Hair follicular keratinocyte (primary cell): ENCODE data around the gene SCN8A.

DNA sequence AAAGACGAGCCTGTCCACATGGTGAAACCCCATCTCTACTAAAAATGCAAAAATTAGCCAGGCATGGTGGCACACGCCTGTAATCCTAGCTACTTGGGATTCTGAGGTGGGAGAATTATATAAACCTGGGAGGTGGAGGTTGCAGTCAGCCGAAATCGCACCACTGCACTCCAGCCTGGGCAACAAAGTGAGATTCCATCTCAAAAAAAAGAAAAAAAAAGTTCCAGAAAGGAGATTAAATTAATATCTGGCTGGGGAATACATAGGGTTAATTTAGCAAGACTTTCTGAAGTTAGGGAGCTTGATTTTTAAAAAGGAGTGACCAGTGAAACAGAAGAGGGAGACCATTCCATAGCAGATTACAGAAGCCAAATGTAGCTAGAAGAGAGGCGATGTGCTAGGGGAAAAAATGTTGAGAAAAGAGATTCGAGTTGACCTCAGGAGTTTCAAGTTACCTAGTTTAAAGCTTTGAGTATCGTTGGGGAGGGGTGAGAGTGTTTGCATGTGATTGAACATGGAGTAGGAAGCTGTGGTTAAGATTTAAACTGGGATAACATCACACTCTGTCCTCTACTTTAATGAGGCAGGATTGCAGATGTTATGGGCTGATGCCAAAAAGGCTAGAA lies 3.5 kb downstream of the LETMD1 start:
- RAMPAGE, long total RNA = no peak

- RAMPAGE, long total RNA = no peak
Measured at GRCh38 chr12:51269303-51270020, 753 bp downstream of the SMAGP start.

DNA sequence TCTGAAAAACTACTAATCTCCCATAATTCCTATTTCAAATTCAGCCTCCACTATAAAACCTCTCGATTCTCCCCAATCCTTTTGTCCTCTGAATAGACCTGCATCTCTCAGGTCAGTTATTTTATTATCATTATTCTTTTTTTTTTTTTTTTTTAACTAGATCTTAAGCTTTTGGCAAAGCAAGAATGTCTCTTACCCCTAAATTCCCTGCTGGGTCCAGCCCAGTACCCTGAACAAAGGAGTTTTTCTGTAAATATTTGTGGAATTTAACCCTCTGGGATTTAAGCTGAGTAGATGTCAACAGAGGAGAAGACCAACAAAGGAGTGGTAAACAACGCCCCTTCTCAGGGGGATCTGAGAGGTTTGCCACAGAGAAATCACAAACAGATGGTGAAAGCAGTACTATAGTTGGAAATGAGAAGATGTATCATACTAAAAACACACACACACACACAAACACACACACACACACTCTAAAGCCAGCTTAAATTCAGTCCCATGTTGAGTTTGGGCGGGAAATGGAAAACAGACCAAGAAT lies 3.4 kb downstream of the BIN2 start:
- RAMPAGE, long total RNA = no peak

DNA sequence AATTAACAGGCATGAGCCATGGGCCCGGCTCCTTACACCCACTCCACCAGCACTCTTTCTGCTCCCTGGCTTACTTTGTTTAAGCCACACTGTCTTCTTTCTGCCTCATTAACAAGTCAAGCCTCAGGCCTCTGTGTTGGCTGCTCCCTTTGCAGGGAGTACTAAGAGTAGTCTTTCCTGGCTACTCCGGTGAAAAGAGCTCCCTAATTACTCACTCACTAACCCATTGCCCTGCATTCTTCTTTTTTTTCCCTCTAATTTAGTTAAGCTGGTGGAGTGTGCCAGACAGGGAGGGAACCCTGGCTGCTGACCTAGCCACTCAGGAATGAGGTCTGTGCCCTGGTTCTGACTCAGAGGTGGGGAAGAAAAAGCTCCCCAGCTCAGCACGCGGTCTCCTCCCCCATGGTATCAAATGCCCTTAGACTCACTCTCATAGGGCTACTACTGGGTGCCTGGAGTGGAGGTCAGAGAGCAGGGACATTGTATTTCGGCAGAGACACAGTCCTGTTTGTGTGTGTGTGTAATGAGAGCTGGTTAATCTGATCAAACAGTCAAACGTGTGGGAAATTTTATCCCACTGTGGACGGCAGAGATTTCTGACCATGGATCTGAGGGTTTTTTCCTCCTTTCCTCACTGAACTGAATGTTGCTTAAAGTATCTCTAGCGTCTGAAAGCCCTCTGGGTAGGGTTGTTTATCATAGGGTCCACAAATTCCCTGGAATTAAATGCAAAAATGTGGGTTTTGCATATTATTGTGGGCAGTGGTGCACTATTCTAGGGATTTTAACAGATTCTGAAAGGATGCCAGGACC lies 19.6 kb downstream of the GALNT6 start:
- RAMPAGE, long total RNA = no peak

GRCh38 chr12:51387982-51388579 lies 3.1 kb downstream of the GALNT6 start:
- RAMPAGE, long total RNA = no peak

GRCh38 chr12:51590371-51591558 lies at the start of gene SCN8A:
Gene SCN8A, plus strand, starts transcription at chr12:51591233.
- RAMPAGE, long total RNA = no peak

GRCh38 chr12:51662483-51663224 lies 71.6 kb downstream of the SCN8A start:
- RAMPAGE, long total RNA = no peak

GRCh38 chr12:51827802-51828662 lies 13.3 kb upstream of the TMDD1 start:
- RAMPAGE, long total RNA = no peak

DNA sequence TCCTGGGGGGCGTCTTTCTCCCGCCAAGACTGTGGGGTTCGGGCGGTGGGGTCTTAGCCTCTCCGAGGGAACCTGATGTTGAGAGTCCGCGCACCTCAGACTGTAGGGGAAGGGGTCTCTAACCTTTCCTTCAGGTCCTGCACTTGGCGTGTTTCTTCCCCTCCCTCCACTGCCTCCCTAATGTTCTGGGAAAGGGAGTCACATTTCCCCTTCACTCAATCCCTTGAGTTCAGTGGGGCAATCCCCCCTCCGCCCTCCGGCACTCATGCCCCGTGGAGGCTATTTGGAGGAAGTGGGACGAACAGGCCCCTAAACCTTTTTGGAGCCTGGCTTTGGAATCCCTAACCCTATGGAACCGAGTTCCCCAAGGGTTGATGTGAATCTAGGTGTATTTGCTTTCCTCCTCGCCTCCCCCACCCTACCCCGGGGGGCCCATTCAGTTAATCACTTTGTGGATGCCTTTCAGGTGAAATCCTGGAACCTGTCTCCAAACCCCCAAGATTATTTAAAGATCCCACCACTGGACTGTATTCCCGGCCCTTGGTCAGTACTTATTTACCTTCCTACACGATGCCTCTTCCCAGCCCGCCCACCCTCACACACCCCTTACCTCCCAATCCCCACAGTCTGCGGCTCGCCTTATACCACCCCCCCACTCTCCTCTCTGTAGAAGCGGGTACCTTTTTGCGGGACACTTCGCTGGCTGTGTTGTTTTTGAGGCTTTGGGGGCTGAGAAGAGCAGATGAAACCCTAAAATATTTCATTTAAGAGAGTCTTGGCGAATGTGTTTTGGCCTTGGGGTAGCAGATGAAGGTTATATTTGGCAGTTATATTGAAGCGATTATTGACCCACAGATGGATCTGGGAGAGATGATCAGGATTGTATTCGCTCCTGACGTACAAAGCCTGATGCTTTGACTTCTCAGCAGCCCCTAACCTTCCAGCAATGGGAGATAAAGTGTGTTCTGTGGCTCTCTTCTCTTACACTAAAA lies 1.0 kb downstream of the ACVR1B start:
- RAMPAGE, long total RNA = no peak

GRCh38 chr12:51996463-51997270 lies 10.1 kb upstream of the TAMALIN start:
- RAMPAGE, long total RNA = no peak

- RAMPAGE, long total RNA = no peak
Measured at GRCh38 chr12:52023269-52024422, 16.9 kb downstream of the TAMALIN start.

- RAMPAGE, long total RNA = no peak
Measured at GRCh38 chr12:52026197-52026723, 19.5 kb downstream of the TAMALIN start.

GRCh38 chr12:52045436-52046138 lies 5.7 kb upstream of the NR4A1 start:
- RAMPAGE, long total RNA = no peak

DNA sequence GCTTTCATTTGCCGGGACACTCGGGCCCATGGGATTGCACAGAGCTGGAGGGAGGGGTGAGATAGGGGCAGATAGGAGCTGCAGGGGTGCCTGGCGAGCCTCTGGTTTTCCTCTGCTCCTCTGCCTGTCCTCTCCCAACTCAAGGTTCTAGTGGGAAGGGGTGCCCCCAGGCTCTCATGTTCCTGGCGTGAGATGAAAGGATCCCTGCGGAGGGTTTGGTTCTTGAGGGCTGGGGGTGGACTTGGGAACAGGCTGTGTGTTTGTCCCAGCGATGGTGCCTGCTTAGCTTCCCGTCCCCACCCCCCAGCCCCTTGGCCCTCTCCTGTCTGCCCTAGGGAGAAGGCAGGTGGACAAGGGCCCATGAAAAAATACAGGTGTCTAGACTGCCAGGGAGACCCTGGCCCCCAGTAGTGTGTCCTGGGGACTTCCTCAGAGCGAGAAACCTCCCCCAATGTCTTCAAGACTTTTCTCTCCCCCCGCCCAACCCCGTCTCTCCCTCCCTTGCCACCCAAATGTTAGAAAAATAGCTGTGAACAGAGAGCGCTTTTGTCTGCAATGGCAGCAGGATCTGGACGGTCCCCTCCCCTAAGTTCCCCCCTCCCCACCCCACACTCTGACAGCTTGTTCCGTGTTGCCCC lies 4.3 kb downstream of the NR4A1 start:
- RAMPAGE, long total RNA = no peak

GRCh38 chr12:52059587-52060536 lies 8.6 kb downstream of the NR4A1 start:
- RAMPAGE, long total RNA = no peak

DNA sequence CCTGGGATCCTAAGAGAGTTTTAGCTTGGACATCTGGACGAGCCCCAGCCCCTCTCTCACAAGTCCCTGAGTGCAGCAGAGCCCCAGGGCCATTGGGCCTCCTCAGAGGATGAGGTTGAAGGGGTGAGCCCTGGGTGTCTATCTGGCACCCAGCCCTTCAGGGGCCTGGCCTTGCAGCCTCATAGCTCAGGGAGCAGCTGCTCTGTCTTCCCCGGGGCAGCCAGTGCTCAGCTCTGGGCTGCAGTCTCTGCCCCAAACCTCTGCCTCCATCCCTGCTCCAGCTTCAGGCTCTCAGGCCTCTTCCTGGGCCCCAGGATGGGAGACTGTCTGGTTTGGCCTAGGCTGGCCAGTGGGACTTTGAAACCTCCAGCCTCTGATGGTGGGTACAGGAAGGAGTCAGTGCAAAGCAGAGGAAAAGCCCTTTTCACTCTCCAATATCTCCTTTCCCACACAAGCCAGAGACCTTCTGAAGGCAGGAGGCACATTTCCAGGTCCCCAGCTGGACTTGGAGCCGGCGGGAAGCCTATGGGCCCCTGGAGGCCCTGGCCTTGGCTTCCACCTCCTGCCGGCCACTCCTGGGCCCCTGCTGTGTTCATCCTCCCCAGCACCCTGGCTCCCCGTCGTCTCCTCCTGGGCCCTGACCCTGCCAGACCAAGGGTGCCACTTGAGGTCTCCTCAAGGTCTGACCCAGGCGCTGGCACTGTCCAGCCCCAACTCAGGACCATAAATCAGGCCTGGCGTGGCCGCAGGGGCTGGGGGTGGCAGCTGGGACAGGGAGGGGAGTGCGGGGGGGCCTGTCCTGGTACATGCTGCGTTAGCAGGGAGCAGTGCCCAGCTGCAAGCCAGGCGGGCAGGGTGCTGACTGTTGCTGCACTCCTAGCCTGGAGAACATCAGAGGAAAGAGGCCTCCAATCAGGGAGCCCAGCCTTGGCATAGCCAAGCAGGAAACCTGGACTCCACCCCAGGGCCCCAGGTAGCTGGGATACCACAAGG lies 6.9 kb upstream of the ATG101 start:
- RAMPAGE, long total RNA = no peak

- RAMPAGE, long total RNA = no peak
Measured at GRCh38 chr12:52068988-52069271, 848 bp upstream of the ATG101 start.

DNA sequence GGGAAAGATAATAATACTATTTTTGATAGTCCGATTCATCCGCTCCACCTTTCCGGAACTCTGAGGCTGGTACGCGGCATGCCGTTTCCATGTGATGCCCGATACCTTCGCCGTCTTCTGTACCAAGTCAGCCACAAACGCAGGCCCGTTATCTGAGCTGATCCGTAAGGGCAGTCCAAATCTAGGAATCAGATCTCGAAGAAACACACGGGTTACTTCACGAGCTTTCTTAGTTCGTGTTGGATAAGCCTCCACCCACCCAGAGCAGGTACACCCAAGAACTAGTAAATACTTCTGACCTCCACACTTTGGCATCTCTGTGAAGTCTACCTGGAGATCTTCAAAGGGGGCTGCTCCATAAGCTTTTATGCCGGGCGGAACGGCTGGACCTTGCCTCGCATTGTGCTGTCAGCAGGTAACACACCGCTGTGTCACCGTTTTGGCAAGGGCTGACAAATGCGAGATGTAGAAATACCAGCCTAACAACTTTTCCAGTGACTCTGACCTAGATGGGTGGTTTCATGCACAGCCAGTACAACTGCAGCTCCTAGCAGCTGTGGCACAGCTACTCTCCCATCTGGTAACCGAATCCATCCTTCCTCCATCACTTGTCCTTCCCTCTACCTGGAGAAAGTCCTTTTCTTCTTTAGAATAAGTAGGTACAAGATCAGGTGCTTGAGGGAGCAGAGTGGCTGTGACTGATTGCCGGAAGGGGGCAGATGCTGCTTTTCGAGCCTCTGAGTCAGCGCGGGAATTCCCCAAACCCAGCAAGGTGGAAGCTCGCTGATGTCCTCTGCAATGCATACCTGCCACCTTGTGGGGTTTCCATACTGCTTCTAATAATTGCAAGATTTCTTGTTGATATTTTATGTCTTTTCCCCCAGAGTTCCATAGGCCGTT lies 36.7 kb downstream of the SMIM41 start:
- RAMPAGE, long total RNA = no peak

GRCh38 chr12:52118052-52118400 lies 38.5 kb downstream of the SMIM41 start:
- RAMPAGE, long total RNA = no peak

GRCh38 chr12:52126216-52127542 lies 47.2 kb downstream of the SMIM41 start:
- RAMPAGE, long total RNA = no peak